Measurements from ENCODE around the genes ELF1 and KBTBD6.

- PRO-cap, 3 experiments = no peak in any of the 3 experiments
- RAMPAGE, long total RNA = no peak
- RRBS, 2 experiments = no CpG with 5 or more reads among the region's 2 CpGs
Measured at GRCh38 chr13:40115535-40115833, 460.0 kb downstream of the COG6 start.

DNA sequence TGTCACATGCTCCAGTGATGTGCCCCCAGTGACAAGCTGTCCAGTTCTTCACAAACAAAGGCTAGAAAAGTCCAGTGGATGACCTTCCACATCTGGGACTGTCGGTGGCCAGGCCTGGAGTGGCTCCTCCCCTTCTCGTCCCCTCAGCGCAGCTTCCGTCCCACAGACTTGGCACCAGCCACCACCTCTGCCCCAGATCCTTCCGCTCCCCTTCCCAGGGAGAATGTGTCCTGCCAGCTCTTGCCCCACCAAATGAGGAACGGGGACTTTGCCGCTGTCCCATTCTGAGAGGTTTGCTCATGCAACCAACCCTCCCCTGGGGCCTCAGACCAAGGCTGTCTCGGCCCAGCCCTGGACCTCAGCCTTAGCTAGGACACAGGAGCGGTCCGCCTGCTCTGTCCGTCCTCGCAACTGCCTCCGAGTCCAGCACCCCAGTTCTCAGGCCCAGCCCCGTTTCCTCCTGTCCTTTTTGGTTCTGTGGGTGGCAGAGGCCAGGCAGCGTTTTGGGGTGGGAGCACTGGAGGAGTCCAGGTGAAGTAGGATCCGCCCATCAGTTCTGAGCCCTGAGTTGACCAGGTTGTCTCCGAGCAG lies 284.5 kb downstream of the FOXO1 start:
- PRO-cap, 3 experiments = no peak in any of the 3 experiments
- RAMPAGE, long total RNA = no peak
- RRBS, 2 experiments = no CpG with 5 or more reads among the region's 17 CpGs

DNA sequence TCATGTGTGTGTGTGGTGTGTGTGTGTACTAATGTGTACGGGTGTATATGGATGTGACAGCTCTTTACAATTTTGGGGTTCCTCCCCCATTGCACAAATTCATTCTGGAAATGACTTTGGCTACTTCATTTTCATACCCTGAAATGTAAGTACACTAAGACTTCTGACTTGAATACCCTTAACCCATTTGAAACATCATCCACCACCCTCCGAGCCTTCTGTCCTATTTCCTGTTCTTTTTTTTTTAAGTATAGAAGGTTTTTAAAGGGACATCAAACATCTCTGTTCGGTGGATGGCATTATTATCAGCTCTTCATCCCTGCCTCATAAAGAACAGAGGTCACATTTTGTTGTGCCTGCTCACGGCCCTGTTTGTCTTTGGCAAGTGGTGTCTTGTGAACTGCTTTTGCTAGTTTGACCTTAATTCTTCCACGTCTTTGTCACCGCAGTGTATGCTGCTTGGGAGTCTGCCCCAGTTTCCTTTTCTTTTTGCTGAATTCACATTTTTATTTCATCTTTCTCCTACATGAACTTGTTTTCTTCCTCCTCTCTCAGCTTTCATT lies 228.3 kb downstream of the FOXO1 start:
- PRO-cap, 3 experiments = no peak in any of the 3 experiments
- RAMPAGE, long total RNA = no peak
- RRBS, 2 experiments = no CpG with 5 or more reads among the region's 6 CpGs

- PRO-cap, 3 experiments = no peak in any of the 3 experiments
- RAMPAGE, long total RNA = no peak
- RRBS, 2 experiments = no CpG with 5 or more reads among the region's 3 CpGs
Measured at GRCh38 chr13:40453129-40453674, 213.2 kb downstream of the FOXO1 start.

GRCh38 chr13:40503801-40504609 lies 162.4 kb downstream of the FOXO1 start:
- PRO-cap, 3 experiments = no peak in any of the 3 experiments
- RAMPAGE, long total RNA = no peak
- RRBS, 2 experiments = no CpG with 5 or more reads among the region's 5 CpGs

DNA sequence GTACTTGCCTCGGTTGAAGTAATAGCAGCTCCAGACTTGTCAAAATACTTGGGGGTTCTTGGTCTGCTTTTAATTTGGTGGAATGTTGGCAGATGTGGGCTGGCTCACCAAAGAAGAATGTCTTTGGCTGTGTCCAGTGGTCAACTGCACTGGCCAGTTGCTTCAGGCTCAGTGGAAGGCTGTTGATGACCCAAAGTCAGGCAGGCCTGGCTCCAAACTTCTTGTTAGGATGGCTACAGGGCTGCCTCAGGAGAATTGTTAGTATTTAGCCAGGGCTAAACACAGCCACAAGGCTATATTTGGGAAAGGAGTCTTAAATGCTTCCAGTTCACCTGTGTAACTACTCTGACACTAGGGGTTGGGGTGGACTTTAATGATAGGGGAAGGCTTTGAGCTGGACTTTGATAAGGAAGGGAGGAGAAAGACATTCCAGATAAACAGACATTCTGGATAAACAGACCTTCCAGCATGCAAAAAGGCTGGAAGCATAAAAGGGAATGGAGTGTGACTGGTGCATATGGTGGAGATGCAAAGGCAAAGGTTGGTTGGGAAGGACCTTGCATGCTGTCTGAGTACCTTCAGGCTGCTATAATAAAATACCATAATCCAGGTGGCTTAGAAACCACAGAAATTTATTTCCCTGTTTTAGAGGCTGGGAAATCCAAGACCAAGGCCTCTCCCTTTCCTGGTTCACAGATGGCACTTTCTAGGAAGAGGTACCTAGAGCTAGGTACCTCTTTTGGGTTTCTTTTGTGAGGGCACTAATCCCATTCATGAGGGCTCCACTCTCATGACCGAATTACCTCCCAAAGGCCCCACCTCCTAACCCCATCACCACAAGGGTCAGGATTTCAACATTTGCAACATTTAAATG lies 116.7 kb downstream of the FOXO1 start:
- PRO-cap, 3 experiments = no peak in any of the 3 experiments
- RAMPAGE, long total RNA = no peak
- RRBS, 2 experiments = no CpG with 5 or more reads among the region's 2 CpGs

DNA sequence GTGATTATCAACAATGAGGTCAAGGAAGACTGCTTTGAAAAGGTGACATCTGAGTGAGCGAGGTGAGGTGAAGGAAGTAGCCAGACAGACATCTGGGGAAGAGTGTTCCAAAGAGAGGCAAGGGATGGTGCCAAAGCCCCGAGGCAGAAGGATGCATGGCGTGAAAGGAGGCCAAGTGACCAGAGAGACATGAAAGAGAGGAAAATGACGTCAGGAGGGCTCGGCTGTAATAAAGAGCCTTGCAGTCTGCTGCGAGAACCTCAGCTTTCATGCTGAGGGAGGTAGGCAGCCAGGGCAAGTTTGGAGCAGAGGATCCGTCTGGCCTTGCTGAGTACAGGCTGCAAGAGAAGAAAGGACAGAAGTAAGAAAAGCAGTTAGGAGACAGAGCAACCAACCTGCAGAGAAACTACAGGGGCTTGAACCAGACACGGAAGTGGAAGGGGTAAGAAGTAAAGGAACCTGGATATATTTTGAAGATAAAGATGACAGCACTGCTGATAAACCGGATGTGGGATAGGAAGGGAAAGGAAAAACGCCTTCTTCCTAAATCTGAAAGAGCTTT lies 50.7 kb downstream of the FOXO1 start:
- PRO-cap, 3 experiments = no peak in any of the 3 experiments
- RAMPAGE, long total RNA = no peak
- RRBS, 2 experiments = no CpG with 5 or more reads among the region's 10 CpGs

DNA sequence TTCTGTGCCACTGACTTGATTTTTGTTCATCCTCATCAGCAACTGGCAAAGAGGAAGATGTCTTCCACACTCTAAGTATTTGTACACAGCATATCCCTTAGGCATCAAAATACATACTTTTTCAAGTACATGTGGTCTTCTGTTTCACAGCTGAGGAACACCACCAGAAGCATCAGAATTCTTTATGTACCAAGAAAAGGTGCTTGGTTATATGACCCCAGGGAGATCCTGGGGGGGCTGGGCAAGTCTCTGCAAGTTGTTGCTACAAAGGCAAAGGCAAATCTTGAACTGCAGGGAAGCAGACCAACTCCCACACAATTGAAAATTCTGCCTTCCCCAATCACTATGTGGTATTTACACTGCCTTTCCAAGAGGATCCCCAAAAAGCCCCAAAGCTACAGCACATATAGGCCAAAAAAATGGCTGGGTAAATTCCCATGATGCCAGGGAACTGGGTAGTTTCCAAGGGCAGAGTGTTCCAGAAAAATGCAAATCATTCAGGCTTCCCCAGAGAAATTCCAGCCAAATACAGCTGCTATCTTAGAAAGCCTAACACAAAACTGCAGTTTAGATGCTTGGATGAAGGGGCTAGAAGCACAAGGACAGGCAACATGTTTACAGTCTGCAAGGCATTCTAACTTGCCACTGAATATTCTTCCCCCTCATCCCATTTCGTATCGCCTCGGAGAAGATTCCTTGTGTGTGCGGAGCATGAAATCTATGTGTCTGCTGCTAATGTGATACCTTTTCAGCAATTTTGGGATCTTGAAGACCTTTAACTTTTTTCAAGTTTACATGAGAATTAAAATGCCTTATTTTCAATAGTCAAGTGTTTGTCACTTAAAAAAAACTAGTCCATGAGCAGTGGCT lies 6.3 kb downstream of the FOXO1 start:
- PRO-cap, 3 experiments = no peak in any of the 3 experiments
- RAMPAGE, long total RNA = no peak
- RRBS, 2 experiments = no CpG with 5 or more reads among the region's 4 CpGs

GRCh38 chr13:40941517-40942058 lies 77.5 kb downstream of the ELF1 start:
- PRO-cap, 3 experiments = no peak in any of the 3 experiments
- RAMPAGE, long total RNA = no peak
- RRBS, 2 experiments = no CpG with 5 or more reads among the region's 6 CpGs

- PRO-cap, 3 experiments = no peak in any of the 3 experiments
- RAMPAGE, long total RNA = no peak
- RRBS, 2 experiments = no CpG with 5 or more reads among the region's 6 CpGs
Measured at GRCh38 chr13:41007360-41008261, 11.5 kb downstream of the ELF1 start.

GRCh38 chr13:41018851-41019595 lies at the start of gene ELF1:
TSS of gene ELF1 (minus strand) at chr13:41019316.
- PRO-cap, 3 experiments = peak in 1 of 3 experiments; most common minus-strand start chr13:41019302 (in 1)
- RAMPAGE, long total RNA = no peak
- RRBS, 2 experiments = no CpG with 5 or more reads among the region's 5 CpGs

DNA sequence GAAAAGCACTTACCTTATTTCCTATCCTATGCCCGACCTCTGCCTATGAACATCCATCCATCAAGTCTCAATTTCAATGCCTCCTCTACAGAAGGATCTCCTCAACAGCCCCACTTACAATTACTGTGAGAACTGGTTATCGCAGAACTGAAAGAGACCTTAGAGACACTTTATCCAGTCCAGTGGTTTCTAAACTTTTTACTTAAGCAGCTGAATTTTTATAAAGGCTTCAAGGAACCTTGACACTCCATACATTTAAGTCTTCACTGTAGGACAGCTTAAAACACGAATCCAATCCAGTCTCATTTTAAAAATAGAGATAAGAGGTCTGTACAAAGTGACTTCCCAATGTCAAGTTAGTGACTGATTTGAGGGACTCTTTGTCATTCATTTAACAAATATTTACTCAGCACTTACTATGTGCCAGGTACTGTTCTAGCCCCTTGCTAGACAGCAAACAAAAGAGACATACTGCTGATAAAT lies 6.2 kb upstream of the ELF1 start:
- PRO-cap, 3 experiments = no peak in any of the 3 experiments
- RAMPAGE, long total RNA = no peak
- RRBS, 2 experiments = no CpG with 5 or more reads among the region's 3 CpGs

- PRO-cap, 3 experiments = peak in 3 of 3 experiments; most common plus-strand start chr13:41132959 (in 1); most common minus-strand start chr13:41132734 (in 3)
- RAMPAGE, long total RNA = start-site peak on the minus strand at chr13:41132728-41132836, 24 and 14 reads in 2 replicates
- RRBS, 2 experiments = 1% methylated on average over 5 of the region's 86 CpGs
Measured at GRCh38 chr13:41131992-41133226, at the start of gene KBTBD6. TSS of gene KBTBD6 (minus strand) at chr13:41132802.

DNA sequence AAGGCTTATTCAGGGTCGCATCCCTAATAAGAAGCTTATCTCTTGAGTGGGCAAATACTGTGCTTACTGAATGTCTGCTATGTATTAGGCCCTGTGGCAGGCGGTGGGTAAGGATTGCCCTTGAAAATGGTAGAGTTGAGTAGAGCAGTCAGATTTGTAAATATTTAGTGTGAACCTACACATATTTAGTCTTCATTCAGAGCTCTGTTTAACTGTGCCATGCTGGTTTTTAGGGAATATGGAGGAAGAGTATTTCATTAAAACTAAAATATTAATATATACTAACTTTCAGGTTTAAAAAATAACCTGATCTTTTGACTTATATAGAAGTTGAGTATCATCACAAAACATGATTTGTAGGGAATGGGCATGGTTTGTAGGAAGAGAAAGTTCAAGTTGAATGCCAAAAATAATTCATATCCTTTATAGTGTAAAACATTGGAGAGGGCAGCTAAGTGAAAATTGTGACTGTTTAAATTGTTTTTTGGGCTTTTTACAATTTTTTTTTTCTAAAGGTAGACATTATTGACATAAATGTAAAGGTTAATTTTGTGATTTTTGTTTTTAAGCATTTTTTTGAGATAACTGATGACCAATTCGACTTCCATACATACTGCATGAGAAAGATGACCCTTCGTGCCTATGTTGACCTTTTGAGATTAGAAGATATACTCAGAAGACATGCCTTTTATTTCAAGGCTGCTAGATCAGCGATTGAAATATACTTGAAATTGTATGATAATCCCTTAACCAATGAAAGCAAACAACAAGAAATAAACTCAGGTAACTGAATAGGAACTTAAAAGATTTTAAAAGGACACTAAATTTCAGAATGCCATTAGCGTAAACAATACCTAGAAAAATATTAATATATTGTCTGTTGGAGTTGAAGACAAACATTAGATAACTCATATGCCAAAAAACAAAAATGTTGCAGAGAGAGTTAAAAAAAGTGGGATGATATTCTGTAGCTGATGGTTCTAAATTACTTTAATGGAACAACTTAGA lies 56.1 kb downstream of the NAA16 start:
- PRO-cap, 3 experiments = no peak in any of the 3 experiments
- RAMPAGE, long total RNA = no peak
- RRBS, 2 experiments = no CpG with 5 or more reads among the region's 6 CpGs

DNA sequence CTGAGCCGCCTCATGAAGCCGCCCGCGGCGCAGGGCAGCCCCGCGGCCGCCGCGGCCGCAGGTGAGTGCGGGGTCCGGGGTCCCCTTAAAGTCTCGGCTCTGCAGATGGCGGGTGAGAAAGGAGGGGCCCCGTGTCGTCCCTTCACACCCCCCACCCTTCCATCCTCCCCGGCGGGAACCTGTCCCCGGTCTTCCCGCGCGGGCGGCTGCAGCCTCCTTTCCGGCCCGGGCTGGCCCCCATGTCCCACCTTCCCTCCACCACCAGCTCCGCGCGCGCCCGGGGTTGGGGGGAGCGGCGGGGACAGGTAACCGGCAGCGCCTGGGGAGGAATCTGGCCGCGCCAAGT lies 319 bp downstream of the RGCC start:
- PRO-cap, 3 experiments = no peak in any of the 3 experiments
- RAMPAGE, long total RNA = no peak
- RRBS, 2 experiments = 2 to 3% methylated on average over 22 to 26 of the region's 37 CpGs

- PRO-cap, 3 experiments = no peak in any of the 3 experiments
- RAMPAGE, long total RNA = no peak
- RRBS, 2 experiments = no CpG with 5 or more reads among the region's 9 CpGs
Measured at GRCh38 chr13:41464187-41464989, 7.0 kb downstream of the RGCC start.

GRCh38 chr13:41567649-41568594 lies 110.6 kb downstream of the RGCC start:
- PRO-cap, 3 experiments = no peak in any of the 3 experiments
- RAMPAGE, long total RNA = no peak
- RRBS, 2 experiments = no CpG with 5 or more reads among the region's 7 CpGs

- PRO-cap, 3 experiments = no peak in any of the 3 experiments
- RAMPAGE, long total RNA = no peak
- RRBS, 2 experiments = no CpG with 5 or more reads among the region's 6 CpGs
Measured at GRCh38 chr13:41622521-41623534, 165.5 kb downstream of the RGCC start.

DNA sequence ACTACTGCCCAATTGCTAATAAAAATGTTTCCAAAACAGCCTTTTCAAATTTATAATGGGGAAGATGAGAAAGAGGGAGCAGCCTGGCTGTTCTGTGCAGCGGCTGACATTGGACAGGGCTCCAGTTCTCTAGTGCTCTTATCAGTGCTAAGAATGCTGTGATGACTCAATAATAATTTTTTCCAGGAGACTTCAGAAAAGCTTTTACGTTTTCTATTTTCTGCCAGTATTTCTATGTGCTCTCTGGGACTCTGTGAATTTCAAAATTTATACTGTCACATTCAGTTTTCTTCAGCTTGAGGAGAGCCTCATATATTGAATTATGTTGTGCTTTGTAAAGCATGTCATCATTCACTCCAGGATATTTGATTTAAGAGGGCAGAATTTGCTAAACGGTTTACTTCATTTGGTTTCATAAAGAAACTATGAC lies 209.6 kb downstream of the VWA8 start:
- PRO-cap, 3 experiments = no peak in any of the 3 experiments
- RAMPAGE, long total RNA = no peak
- RRBS, 2 experiments = no CpG with 5 or more reads among the region's 3 CpGs

- PRO-cap, 3 experiments = no peak in any of the 3 experiments
- RAMPAGE, long total RNA = no peak
Measured at GRCh38 chr13:41864519-41864776, 96.5 kb downstream of the VWA8 start.

Measured in skeletal muscle tissue (tissue), 7 donors.